ENCODE measurements around a stretch of chr13.

DNA sequence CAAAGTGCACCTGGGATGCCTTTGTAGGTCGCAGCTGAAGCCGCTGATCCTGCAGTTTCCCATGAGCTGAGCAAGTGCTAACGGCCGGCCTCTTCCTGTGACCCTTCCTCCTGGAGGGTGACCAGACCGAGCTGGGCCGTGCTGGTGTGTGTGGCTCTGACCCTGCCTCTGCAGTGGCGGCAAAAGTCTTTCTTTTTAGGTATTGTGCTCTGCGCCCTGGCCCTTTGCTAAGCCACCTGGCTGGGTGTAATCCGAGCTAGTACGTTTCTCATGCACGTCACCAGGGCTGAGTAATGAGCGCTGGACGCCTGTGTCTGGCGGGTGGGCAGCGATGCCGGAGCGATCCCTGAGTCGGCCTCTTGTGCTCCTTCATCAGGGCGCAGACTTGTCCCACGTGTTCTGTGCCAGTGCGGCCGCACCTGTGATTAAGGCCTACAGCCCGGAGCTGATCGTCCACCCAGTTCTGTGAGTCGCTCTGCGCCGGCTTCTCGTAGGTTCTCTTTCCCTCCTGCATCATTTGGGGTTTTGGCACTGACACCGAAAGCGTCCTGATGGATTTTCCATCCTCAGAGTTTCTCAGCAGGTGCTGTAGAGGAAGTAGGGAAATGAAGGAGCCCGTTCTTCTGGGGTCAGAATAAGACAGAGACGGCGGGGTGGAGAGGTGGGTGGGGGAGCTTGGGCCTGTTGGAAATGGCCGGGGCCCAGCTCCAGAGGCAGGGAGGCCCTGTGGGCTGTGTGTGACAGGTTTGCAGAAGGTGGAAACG, 9.7 kb downstream of the NAXD start:
- RRBS = 90% methylated on average over 10 of the region's 35 CpGs

DNA sequence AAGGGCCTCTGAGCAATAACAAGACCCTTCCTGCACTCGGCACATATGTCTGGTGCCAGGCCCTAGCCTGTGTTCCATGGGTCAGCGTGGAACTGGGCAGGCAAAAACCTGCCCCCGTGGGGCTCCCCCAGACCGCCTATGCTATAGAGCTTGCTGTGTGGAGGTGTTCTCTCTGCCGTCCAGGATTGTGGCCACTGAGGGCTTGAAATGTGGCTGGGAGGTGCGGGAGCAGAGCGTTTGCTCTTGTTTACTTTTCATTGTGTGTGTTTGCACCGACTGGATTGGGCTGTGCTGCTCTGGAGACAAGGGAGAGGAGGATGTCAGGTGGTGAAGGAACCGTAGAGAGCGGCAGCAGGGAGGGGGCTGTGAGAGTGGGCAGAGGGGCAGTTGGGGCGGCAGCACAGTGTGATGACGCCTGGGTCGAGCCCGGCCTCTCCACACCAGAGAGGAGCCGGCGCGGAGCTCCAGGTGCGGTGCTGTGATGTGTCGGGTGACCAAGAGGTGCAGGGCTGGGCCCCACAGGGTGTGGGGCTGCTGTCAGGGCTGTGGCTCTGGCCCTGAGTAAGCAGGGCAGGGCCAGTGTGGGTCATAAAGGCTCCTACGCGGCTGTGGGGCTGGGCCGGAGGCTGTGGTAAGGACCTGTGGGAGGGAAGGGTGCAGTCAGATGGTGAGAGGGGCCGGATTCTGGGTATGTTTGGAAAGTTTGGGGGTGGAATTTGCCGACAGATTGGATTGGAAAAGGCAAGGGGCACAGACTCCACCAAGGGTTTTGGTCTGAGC, 10.4 kb downstream of the NAXD start:
- RRBS = 95% methylated on average over 2 of the region's 24 CpGs

GRCh38 chr13:110640887-110642003, 25.9 kb downstream of the NAXD start:
- RRBS = 61% methylated on average over 4 of the region's 34 CpGs

DNA sequence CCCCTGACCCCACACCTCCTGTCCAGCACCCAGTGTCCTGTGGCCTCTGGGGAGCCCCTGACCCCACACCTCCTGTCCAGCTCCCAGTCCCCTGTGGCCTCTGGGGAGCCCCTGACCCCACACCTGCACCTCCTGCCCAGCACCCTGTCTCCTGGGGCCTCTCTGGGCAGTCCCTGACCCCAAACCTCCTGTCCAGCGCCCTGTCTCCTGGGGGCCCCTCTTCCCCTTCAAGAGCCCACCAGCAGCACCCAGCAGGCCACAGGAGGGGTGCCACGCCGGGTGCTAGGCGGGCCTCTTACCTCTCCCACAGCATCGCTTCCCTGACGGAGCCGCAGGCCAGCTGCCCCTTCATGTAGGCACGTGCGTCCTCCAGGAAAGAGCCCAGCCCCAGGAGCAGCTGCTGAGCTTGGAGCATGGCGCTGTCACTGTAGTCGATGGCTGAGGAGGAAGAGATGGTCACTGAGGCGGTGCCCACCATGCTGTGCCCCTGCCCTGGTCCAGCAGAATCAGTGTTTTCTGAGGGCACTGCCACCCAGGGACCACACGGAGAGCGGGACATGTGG, 31.5 kb downstream of the NAXD start:
- RRBS = no CpG with 5 or more reads among the region's 14 CpGs

GRCh38 chr13:110663842-110664461, 42.0 kb downstream of the CARS2 start:
- RRBS = no CpG with 5 or more reads among the region's 10 CpGs

- RRBS = under 1% methylated on average over 17 of the region's 28 CpGs
These were observed 756 bp upstream of the ING1 start for GRCh38 chr13:110712772-110713116.

- RRBS = 33% methylated on average over 4 of the region's 30 CpGs
These were observed 45.6 kb downstream of the ANKRD10 start for GRCh38 chr13:110869110-110869909.

- RRBS = no CpG with 5 or more reads among the region's 15 CpGs
These were observed 22.2 kb downstream of the ANKRD10 start for GRCh38 chr13:110892308-110893525.

DNA sequence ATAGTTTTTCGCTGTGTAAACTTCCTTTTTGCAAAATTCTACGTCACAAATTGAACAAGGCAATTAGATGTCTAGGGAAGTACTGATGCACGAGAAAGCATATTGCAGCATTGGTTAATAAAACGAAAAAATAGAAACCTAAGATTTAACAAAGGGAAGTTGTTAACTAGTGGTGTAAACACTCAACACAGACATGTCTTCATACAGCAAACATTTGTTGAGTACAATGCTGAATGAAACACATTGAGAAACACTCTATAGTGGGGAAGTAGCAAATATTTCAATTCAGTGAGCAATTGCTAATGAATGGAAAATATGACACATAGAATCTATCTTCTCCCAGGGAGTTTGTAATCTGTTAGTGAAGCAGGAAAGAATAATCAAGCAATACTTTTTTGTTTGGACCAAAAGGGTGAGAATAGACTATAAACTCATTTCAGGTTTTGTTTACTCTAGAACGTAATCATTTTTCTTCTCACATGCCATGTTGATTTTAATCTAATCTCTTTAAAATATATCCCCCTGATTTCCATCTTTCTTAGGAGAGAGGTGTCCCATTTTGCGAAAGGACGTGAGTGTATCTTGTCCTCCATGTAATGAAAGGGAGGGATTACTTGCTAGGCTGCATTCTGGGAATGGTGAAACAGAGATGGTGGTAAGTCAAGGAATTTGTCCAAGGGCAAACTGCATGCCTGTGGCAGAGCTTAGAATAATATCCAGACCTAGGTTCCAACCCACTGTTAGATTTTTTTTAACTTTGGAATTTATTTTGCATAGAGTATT, 1.6 kb upstream of the ANKRD10 start:
- RRBS = no CpG with 5 or more reads among the region's 7 CpGs

DNA sequence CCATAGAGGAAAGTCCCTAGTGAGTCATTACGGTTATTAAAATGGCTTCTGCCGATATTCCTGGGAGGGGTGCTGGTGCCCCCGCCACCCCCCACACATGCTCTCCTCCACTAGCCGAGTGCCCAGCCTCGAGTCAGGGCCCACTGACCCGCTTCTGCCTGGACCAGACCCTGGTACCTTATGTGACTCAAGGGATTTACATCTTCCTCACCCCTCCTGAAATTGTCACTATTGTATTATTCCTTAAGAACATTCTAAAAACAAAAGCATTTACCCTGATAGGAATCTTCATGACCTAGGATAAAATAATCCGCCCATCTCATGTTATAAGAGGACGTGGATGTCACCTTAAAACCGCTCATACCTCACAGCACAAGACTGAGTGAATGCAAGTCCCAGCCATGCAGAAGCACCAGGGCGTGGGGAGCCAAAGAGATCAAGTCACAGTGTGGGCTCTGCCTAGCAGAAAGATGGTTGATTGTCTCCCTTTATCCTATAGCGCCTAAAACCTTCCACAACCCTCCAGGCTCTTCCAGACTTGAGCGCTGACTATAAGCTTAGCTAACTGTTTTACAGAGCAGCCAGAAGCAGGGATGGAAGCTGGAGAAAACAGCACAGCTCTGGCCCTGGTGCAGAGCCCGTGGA, 6.7 kb upstream of the ANKRD10 start:
- RRBS = no CpG with 5 or more reads among the region's 13 CpGs

DNA sequence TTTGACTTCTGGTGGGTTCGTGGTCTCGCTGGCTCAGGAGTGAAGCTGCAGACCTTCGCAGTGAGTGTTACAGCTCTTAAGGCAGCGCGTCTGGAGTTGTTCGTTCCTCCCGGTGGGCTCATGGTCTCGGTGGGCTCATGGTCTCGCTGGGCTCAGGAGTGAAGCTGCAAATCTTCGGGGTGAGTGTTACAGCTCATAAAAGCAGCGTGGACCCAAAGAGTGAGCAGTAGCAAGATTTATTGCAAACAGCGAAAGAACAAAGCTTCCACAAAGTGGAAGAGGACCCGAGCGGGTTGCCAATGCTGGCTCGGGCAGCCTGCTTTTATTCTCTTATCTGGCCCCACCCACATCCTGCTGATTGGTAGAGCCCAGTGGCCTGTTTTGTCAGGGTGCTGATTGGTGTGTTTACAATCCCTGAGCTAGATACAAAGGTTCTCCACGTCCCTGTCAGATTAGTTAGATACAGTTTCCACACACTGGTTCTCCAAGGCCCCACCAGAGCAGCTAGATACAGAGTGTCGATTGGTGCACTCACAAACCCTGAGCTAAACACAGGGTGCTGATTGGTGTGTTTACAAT, 31.9 kb upstream of the ARHGEF7 start:
- RRBS = no CpG with 5 or more reads among the region's 17 CpGs

GRCh38 chr13:111117188-111117696, 2.1 kb downstream of the ARHGEF7 start:
- RRBS = no CpG with 5 or more reads among the region's 7 CpGs

- RRBS = no CpG with 5 or more reads among the region's 32 CpGs
These were observed 92.0 kb upstream of the TEX29 start for GRCh38 chr13:111228075-111229171.

DNA sequence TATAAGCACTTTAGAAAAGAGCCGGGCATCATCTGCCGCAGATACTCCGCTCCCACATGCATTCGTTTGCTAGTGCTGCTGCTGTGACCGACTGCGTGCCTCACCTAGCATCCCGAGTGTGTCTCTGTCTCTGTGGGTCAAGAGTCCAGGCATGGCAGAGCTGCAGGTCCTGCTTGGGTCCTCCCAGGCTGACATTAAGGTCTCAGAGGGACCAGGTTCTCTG, 7.9 kb upstream of the TEX29 start:
- RRBS = no CpG with 5 or more reads among the region's 7 CpGs

DNA sequence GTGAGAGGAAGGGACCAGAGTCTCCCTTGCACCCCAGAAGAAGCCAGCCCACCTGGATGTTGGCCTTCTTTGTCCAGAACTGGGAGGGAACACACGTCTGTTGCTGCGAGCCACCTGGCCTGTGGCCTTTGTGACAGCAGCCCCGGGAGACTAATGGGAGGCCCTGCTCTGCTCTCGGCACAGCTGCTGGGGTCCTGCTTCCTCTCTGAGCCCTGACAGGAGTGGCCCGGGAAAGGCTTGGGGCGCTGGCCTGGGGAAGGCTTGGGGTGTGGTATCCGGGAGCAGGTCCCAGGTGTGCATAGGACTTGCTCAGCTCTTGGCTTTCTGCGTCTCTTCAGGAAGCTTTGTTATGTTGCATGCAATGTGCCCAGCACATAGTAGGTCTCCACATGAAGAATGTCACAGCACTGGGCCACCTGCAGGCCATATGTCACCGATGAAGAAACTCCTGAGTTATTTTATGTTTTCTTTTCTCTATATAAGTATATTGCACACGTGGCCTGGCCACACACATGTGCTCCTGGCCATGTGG, 162.9 kb downstream of the TEX29 start:
- RRBS = 43% methylated on average over 5 of the region's 10 CpGs

GRCh38 chr13:111642388-111642627, 321.9 kb downstream of the TEX29 start:
- RRBS = no CpG with 5 or more reads among the region's 5 CpGs

DNA sequence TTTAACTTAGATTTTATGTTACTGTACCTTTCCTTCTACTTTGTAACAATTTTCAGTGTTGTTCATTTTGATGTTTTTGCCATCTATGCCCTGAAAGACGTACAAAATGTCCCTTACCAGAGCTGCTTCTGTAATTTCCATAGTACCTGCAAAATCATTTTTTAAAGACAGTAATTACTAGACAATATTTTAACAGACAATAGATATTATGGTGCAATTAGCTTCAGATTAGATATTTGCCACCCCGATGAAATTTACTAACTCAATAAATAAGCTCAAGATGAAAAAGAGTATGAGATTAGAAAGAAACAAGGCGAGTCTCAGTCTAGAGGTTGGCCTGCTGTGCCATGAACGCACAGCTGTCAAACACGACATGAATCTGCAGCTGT, 33.1 kb downstream of the TUBGCP3 start:
- RRBS = no CpG with 5 or more reads among the region's 5 CpGs

GRCh38 chr13:112670045-112670470, 19.8 kb upstream of the ATP11A start:
- RRBS = no CpG with 5 or more reads among the region's 8 CpGs

- RRBS = 2% methylated on average over 5 of the region's 12 CpGs
These were observed 476 bp upstream of the ATP11A start for GRCh38 chr13:112689474-112689649.

DNA sequence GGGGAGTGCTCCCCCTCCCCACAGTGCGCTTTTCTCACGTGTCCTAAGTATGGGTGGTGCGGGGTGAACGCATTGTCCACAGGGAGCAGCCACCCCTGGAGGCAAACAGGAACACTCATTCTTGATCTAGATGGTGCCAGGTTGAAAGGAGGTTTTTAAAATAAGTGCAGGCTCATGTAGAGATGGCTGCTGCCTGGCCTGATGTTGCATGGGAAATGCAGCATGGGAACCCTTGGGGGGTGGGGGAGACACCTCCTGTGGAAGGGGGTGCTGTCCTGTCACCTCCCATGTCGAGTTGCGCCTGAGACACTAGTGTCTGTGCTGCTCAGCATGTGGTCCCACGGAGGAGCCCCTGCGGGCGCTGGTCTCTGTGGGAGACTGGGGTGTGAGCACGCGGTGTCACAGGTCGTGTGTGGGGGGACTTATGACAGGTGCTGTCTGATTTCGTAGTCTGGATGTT, 52.2 kb downstream of the ATP11A start:
- RRBS = no CpG with 5 or more reads among the region's 13 CpGs

Measured in AG08470 (cell line).